LNCaP clone FGC (cell line): ENCODE measurements around a stretch of chr15.

DNA sequence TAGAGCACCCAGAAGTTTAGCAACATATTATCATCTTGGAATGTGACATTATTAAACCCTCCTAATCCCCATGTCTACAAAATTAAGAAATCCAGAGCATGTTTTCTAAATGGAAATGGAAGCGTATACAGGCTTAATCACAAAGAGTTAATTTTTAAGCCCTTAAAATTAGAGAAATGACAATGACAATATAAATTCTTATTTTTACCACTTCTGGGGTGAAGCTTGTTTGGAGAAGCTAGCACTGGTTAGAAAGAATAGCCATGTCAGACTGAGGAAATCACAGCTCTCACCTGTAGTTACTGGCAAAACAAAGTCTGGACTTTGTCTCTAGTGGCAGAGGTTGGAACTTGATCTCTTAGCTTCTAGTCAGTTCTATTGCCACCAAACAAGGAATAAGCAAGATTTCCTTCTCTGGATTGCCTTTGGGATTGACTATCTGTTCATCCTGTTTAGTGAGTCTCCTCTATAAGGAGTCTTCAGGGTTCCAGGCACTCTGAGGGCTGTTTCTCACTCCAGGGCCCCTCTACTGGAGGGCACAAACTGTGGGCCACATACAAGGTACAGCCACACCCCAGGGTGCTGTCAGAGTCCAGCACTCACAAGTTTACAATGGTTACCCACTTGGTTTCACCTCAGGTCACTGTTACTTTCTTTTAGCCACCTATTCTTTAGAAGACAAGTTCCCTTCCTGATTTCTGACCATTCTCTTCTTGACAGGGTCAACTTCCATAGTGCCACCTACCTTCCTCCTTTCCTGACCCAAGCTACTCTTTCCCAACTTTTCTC lies 426.7 kb upstream of the THBS1 start:
- RRBS, 2 experiments: no CpG with 5 or more reads among the region's 1 CpG

GRCh38 chr15:39195783-39196335 lies 385.0 kb upstream of the THBS1 start:
- RRBS, 2 experiments: no CpG with 5 or more reads among the region's 2 CpGs

GRCh38 chr15:39248009-39248567 lies 332.8 kb upstream of the THBS1 start:
- RRBS, 2 experiments: no CpG with 5 or more reads among the region's 3 CpGs

- RRBS, 2 experiments: no CpG with 5 or more reads among the region's 6 CpGs
Observed at GRCh38 chr15:39326735-39327299, 254.1 kb upstream of the THBS1 start.

DNA sequence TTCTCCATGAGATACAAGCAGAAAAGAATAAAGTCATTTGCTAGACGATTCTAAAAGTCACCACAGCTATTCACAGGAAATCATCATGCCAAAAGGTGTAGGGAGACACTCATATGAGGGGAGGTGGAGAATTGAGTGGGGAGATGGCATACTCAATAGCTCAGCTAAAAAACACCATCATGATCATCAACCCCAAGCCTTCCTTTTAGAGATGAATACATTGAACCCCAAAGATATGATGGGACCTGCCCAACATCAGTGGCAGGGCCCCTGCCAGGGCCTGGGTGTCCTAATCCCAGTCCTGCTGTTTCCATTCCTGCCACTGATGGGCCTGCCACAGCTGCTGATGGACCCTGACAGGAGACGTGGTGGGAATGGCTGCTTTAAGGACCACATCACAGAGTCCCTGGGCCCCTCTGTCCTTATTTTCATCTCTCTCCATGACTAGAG lies 160.9 kb upstream of the THBS1 start:
- RRBS, 2 experiments: no CpG with 5 or more reads among the region's 2 CpGs

DNA sequence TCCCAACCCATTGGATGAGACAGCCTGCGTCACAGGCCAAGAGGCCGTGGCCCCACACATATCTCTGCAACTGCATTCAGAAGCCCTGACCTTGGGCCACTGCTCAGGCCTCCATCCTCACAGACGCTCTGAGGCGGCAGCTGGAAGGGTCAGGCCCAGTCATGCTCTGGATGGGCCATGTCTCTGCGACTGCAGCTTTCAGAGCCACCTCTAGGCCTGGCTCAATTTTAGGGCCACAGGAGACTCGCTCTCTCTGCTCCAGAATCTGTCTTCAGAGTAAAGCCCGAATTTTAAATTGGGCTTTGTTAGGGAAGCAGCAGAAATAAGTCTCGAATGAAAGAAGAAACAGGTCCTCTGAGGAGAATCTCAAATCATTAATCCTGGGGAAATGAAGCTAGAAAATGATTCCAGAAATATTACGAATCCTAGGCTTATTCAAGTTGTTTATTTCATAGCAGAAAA lies 114.3 kb upstream of the THBS1 start:
- RRBS, 2 experiments: no CpG with 5 or more reads among the region's 9 CpGs

DNA sequence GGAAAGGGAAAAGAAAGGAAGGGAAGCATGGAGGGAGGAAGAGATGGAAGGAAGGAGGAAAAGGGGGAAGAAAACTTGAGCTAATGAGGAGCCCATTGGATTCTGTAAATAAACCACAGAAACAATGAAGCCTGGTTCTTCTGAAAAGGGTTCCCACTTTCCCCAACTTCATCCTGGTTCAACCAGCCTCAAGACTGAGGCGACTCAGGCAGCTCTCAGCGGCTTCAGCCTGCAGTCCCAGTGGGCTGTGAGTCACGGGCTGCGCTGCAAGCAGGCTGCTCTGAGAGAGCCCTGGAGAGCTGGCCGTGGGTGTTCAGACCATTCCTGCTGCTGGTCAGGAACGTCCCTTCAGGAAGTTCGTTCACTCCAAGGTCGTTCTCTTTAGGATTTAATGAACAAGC lies 69.6 kb upstream of the THBS1 start:
- RRBS, 2 experiments: no CpG with 5 or more reads among the region's 8 CpGs

DNA sequence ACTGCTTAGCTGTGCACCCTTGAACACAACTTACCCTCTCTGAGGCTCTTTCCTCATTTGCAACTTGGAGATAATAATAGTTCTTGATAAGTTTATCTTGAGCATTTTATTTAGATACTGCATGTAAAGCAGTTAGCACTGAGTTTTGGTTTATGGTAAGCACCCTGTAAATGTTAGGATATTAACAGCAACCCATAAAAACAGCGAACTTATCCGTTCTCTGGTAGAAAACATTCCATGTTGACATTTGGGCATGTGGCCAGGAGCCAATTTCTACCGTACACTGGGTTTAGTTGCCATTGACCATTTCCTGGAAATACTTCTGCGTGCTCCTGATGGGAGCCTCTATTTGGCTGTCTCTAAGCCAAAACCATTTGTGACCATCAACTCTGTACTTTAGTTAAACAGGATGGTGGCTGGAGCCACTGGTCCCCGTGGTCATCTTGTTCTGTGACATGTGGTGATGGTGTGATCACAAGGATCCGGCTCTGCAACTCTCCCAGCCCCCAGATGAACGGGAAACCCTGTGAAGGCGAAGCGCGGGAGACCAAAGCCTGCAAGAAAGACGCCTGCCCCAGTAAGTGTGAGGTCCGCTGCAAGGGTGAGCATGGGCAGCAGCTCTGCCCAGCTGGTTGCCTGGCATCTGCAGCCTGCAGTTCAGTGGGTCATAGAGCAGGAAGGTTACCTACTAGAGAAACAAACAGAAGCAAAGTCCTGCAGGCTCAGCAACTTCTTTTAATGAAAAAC lies 6.9 kb downstream of the THBS1 start:
- RRBS, 2 experiments: no CpG with 5 or more reads among the region's 12 CpGs

- RRBS, 2 experiments: no CpG with 5 or more reads among the region's 2 CpGs
Observed at GRCh38 chr15:39590290-39590692, 9.4 kb downstream of the THBS1 start.

GRCh38 chr15:39599383-39599782 lies 18.5 kb downstream of the THBS1 start:
- RRBS, 2 experiments: no CpG with 5 or more reads among the region's 2 CpGs

- RRBS, 2 experiments: no CpG with 5 or more reads among the region's 5 CpGs
Observed at GRCh38 chr15:39629352-39629819, 48.5 kb downstream of the THBS1 start.

DNA sequence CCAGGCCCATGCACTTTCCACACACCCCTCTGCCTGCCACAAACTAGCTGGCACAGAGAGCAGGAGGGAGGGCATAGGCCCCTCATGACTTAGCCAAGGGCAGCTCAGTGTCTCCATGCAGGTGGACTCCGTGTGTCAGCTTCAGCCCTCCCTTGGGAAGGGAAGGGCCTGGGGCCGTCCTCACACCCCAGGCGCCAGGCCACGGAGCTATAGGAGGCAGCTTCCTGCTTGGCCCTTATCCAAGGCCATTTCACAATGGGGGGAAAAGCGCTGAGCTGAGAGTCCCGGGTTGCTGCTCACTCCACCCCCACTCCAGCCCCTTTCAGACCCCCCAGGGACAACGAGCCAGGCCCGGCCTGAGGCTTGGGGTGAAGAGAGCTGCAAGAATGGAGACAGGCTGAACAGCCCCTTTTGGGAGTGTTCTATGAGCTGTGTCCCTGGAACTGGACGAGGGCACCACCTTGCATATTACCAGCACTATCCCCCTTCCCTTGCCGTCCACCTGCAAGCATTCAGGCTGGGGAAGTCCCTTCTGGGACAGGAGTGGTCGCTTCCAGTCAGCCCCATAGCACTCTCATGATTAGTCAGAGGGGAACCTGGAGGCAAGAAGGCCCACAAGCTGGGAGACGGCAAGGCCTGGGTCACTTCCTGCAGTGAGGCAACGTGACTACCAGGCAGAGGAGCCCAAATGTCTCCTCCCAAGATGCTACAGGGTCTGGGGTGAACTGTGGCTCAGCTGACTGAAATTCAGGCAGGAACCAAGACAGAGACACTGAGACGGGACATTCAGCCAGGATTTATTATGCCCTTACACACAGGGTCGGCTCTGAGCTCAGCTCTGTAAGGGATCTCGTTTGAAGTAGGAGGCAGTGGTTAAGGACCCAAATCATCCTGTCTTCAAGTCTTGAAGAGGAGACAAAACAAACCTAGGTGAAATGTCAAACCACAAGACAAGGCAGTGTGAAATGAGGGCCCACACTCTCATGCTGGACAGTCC lies 8.6 kb upstream of the SRP14 start:
- RRBS, 2 experiments: 82 to 83% methylated on average over 3 of the region's 16 CpGs

- RRBS, 2 experiments: no CpG with 5 or more reads among the region's 9 CpGs
Observed at GRCh38 chr15:40052395-40053026, 13.5 kb upstream of the SRP14 start.

DNA sequence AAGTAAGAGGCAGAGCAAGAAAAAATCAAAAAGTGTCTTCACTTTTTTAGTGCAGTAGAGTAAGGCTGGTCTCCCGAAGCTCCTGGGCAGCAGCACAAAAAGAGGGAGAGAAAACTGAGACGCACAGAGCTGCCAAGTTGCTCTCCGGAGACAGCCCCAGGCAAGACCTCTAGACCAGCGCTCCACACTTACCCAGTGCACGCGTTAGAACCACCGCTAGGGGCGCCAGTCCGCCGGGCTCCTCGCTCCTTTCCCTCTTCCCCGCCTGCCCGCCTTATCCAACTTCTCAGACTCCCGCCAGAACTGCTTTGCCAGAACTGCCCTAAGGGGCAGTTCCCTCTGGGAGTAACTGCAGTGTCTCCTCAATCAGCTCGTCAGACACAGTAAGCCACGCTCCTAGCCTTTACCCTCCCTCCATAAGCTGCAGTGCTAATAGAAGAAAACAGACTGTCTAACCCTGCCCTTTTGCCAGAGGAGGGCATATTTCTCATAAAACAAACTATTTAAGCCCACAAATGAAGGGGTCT lies 3.9 kb downstream of the BMF start:
- RRBS, 2 experiments: under 1 to 1% methylated on average over 8 of the region's 16 CpGs

GRCh38 chr15:40353664-40354150 lies 2.9 kb downstream of the PHGR1 start:
- RRBS, 2 experiments: no CpG with 5 or more reads among the region's 5 CpGs

DNA sequence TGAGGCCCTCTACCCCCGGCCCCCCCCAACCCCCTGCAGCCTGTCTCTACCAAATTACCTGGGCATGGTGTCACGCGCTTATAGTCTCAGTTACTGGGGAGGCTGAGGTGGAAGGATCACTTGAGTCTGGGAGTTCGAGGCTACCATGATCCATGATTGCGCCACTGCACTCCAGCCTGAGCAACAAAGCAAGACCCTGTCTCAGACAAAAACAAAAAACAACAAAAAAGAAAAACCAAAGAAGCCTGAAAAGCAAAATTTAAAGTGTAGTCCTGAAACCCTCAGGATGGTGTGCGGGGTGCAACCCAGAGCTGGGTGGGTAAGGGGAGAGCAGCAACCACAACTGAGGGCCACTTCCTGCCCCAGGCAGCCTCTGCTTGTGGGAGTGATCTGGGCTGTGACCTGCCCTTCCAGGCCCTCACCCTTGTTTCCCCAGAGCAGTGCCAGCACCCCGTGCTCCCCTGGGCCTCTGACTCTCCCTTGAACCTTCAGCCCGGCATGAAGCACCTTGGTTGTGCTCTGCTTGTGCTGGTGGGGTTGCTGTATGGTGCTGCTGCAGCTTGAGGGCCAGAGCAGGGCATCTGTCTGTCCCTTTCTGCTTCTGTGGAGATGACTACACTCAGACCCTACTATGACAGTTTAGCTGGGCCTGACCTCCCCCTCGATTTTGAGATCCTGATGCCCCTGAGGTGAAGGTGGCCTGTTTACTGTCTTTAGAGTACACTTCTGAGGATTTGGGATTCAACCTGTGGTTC lies 13.2 kb downstream of the BAHD1 start:
- RRBS, 2 experiments: 33% methylated on average over 1 of the region's 9 CpGs; no CpG with 5 or more reads in 1 of the 2 experiments

DNA sequence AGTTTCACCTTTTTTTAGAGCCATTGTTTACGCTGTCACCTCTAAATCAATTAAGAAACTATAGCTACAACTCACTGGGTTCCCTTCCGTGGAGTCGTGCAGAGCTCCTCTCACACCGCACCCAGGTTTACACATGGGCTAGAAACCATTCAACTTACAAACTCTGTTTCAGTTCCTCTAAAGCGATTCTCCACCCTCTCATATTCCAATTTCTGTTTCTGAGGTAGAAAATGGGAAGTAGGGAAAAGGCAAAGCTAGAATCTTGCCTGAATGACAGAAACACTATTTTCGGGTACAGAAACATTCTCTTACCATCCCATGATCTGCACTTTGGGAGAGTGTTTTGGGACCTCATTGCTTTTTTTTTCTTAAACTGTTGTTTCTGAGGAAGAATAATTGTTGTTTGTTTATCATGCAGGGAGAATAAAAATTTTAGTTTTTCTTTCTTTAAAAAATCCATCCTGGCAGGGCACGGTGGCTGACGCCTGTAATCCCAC lies 14.2 kb downstream of the CCDC32 start:
- RRBS, 2 experiments: no CpG with 5 or more reads among the region's 8 CpGs

GRCh38 chr15:40695299-40695931 lies 441 bp downstream of the RAD51 start:
- RRBS, 2 experiments: 2% methylated on average over 6 of the region's 46 CpGs

- RRBS, 2 experiments: no CpG with 5 or more reads among the region's 9 CpGs
Observed at GRCh38 chr15:40751170-40751703, 3.8 kb downstream of the RMDN3 start.

- RRBS, 2 experiments: no CpG with 5 or more reads among the region's 15 CpGs
Observed at GRCh38 chr15:40751704-40752255, 3.3 kb downstream of the RMDN3 start.